T-cell (primary cell): ENCODE measurements around a stretch of chr12.

GRCh38 chr12:89756522-89756985 lies 47.9 kb upstream of the ATP2B1 start:
- PRO-cap, 7 experiments = peak in 1 of 7 experiments; most common minus-strand start chr12:89756837 (in 1)

DNA sequence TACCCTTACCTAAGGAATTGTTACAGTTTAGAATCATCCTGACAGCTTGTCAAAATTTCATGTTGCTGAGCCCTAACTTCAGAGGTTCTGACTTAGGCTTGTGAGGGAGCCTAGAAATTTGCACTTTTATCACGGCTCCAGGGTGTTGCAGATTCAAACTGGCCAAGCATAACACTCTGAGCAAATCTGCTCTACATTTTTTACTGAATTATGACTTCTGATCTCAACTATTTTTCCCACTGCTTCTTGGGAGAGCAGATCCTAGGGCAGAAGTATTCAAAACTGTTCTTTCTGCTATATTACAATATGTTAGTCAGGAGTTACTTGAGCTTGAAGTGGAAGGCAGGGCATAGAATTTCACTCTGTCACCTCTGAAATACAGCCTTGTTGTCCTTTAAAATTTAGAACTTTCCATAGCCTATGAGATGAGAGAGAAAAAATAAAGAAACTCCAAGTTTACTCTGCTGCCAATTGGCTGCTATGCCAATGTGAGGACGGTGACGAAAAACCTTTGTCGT lies 16.3 kb upstream of the KERA start:
- PRO-cap, 7 experiments = no peak in any of the 7 experiments

DNA sequence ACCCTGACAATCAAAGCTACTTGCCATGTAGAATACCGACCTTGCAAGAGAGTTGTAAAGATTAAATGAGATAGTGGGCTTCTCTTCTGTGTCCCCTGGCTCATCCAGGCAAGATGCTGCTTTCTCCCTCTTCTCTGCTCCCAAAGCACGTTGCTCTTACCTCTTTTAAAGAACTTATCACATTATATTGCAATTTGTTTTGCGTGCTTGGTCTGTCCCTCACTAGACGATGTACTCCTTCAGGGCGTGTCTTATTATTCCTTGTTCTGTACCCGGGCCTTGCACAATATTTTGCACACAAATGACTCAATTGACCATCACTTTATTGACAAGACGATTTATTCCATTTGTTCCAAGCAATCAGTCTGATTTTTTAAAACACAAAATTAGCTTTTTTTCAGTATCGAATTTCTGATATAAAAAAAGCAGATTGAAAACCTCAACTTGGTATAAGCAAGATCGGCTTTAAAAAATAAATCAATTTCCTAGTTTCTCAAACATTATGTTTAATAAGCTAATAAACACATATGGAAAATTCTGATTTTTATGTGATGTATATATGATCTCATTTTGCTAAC lies 3.2 kb downstream of the DCN start:
- PRO-cap, 7 experiments = no peak in any of the 7 experiments

DNA sequence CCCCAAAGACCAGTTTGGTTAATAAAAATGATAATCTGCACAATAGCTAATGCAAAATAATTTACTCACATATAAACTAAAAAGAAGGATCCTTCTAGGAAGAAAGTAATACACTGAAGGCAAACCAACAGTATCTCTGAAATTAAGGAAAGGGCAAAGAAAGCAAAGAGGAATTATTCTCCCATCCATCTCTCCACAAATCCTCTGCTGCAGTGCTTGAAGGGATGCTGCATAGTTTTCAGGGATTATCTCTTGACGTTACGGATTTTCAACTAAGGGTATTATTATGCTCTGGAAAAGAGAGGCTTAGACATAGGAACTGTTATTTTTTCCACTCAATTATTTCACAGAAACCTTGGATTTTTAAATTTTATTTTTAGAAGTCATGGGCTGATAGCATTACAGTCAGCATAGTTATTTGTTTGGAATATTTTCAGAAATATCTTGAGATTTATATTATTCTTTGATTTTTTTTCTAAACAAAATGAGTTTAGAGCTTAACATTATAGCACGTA lies 57.8 kb upstream of the DCN start:
- PRO-cap, 7 experiments = no peak in any of the 7 experiments

GRCh38 chr12:91633401-91634468 lies 451.1 kb upstream of the DCN start:
- PRO-cap, 7 experiments = no peak in any of the 7 experiments

DNA sequence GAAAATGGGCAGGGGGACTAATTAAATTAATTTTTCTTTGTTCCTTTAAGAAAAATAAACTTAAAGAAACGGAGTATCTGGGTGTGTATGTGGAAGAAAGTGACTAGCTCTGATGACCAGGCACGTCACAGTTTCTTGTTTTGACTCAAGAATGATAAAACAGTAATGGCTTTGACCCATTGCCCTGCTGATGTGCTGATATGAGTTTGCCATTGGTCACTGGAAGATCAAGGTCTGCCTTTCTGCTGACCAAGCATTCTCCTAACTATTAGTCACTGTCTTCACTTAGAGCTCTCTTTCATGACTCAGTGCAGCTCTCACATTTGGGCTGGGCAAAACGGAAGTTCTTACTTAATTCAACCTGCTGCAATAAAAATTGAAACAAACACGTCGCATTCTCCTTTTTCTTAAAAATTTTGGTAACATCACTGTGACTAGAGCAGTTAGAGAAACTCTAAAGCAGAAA lies 366.7 kb downstream of the BTG1 start:
- PRO-cap, 7 experiments = no peak in any of the 7 experiments

DNA sequence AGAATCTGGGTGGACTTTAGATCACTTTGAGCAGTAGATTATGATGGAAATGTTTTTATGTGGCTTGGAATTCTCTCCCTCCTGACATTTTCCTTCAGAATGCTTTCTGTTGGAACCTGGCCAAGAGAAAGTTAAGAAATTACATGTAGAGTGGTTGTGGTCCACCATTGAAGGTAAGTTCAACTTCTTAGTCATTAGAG lies 311.2 kb downstream of the BTG1 start:
- PRO-cap, 7 experiments = peak in 1 of 7 experiments; most common minus-strand start position 75 of the sequence (in 1)

- PRO-cap, 7 experiments = no peak in any of the 7 experiments
These were observed 290.9 kb downstream of the BTG1 start for GRCh38 chr12:91854787-91855180.

GRCh38 chr12:91978090-91978478 lies 167.6 kb downstream of the BTG1 start:
- PRO-cap, 7 experiments = peak in 4 of 7 experiments; most common plus-strand start chr12:91978375 (in 3); most common minus-strand start chr12:91978402 (in 3)

DNA sequence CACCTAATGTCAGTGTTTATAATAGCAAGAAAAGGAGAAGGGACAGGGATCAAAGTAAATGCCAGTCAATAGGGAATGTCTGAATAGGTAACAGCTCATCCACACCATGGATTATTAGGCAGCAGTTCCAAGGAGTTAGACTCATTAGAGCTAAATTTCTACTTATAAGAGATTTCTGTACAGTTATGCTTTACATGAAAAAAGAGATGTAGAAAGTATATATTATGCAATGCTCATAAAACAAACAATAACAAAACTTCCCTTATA lies 77.1 kb downstream of the BTG1 start:
- PRO-cap, 7 experiments = no peak in any of the 7 experiments

DNA sequence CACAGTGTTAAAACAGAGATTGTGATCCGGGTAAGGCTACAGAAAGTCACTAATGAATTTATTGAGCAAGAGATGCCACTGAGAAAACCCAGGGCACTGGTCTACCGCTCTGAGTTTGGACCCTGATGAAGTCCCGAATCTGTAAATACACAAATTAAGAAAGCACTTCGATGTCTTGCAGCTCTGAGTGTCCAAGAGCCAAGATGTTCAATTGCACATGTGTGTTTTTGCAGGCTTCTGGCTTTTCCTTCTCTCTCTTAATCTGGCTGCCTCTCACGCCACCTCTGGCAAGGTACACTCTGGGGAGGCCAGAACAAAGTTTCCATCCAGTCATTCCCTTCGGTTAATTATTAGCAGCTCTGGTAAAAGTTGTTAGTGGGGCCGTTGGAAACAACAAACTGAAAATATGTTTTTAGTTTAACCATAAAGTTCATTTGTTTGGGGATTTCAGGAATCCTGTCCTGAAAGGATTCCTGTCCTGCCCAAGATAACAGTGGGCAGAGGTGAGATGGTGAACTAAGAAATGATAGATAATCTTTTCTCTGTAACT lies 75.4 kb downstream of the BTG1 start:
- PRO-cap, 7 experiments = no peak in any of the 7 experiments

- PRO-cap, 7 experiments = no peak in any of the 7 experiments
These were observed 56.9 kb downstream of the BTG1 start for GRCh38 chr12:92088810-92089120.

GRCh38 chr12:92111981-92112644 lies 33.5 kb downstream of the BTG1 start:
- PRO-cap, 7 experiments = peak in 1 of 7 experiments; most common minus-strand start chr12:92112155 (in 1)

DNA sequence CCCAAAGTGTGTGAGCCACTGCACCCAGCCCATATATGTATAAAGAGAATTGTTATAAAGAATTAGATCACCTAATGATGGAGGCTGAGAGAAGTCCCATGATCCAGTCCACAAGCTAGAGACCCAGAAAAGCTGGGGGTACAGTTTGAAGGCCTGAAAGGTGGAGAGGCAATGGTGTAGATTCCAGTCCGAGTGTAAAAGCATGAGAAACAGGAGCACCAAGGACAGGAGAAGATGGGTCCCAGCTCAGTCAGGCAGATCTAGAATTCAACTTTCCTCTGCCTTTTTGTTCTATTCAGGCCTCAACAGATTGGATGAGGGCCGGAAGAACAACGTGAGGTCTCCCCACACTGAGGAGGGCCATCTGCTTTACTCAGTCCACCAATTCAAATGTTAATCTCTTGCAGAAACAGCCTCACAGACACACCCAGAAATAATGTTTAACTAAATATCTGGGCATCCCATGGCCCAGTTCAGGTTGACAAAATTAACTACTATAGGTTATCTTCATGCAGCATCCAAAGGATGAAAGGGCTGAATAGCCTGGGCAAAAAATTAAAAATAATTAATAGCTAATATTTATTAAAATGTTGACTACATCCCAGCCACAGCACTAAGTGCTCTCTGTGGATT lies 22.7 kb downstream of the BTG1 start:
- PRO-cap, 7 experiments = no peak in any of the 7 experiments

DNA sequence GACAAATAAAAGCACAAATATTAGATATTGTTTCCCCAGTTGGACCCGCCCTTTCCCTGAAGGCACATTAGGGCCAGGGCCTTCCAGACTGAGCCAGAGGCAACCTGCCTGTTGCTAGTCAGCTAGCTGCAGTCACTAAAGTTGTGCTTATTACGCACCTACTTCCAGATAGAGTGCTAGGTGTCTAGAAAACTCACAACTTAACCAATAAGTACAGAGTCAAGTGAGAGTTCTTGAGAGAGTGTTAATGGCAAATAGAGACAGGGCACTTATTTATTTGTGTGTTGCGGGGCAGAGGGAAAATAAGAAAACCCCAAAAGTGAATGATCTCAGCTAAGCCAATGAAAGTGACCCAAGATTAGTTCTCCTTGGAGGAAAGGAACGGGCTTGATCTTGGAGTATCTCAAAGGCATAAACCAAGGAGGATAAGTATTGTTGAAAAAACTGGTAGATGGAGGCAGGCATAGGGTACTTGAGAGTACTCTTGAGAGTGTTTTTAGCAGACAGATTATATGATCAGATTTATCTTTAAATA lies 3.1 kb upstream of the BTG1 start:
- PRO-cap, 7 experiments = no peak in any of the 7 experiments

DNA sequence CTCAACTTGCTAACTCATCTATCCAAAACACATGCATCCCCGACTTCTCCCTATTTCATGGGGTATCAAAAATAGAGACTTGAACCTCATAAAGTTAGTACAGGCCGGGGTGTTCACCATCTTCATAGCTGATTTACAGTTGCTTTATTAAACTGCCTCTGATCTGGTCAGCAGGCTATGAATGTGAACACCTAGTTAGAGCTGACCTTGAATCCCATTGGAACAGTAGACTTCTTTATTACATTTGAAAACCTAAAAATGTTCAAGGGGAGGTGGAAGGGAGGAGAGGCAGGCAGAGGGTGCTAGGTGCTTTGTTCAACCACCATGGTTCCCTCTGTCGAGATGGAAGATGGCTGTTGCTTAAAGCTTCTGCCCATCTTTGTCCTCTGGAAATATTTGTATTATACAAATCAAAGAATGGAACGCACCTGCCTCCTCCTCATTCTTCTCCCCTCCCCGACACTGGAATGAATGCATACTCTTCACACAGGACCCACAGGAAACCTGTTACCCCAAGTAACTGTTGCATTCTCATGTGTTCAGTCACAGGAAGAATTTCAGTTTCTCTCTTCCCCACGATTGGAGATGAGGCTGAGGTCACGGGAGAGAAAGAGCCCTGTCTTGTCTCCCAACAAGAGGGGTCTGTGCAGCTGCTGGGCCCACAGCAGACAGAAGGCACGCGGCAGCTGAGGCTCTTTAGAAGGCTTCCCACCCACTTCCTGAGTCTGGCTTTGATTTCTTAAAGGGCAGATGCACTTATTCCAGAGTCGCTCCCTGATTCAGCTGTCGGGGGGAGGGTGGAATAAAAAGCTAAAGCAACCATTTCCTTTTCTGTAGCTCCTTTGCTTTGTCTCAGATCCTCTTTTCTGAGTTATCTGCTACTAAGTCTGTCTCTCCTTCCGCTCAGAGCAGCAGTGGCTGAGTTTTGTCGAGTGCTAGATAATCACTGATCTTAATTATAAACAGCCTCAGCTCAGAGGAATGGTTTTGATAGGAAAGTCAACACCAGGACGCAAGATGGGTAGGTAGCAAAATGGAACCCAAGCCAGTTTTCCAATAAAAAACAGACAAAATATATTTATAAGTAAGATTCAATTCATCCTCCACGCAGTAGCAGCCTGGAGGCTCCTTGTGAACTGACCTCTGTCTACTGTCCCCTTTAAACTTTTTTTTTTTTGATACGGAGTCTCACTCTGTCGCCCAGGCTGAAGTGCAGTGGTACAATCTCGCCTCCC lies 217.9 kb upstream of the BTG1 start:
- PRO-cap, 7 experiments = peak in 4 of 7 experiments; most common plus-strand start position 584 of the sequence (in 3); most common minus-strand start position 698 of the sequence (in 2)

GRCh38 chr12:92469899-92470336 lies 232.9 kb upstream of the PLEKHG7 start:
- PRO-cap, 7 experiments = no peak in any of the 7 experiments

DNA sequence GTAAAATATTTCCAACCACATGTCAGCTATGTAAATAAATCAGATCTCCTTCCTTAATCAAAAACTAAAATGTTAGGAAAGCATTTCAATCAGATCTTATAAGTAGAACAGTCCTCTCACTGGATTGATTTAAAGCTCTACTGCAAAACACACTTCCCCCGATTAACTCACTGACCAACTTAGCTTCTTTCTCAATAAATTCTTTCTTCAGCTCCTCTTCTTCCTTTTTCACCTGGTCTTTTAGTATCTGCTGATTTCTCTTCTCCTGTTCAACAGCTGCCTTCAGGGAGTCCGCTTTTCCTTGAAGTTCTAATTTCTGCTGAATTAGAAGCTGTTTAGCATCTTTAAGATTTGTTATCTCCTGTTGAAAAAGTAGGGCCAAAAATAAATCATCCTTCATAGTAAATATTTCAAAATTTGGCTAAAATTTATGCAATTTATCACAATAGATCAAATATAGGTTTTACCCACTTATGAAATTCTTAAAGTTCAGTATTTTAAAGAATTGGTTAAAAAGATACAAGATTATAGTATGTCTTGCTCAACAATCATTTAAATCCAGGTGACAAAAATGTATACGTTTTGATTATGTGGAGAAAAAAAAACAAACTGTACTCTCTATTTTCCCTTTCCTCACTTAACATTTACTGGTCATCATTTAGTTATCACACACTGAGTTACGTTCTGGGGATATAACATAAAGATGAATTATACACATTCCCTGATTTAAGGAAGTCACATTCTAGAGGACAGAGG lies 76.3 kb downstream of the PLEKHG7 start:
- PRO-cap, 7 experiments = no peak in any of the 7 experiments

GRCh38 chr12:92780121-92780470 lies 77.3 kb downstream of the PLEKHG7 start:
- PRO-cap, 7 experiments = no peak in any of the 7 experiments

GRCh38 chr12:92802143-92802757 lies 99.5 kb downstream of the PLEKHG7 start:
- PRO-cap, 7 experiments = no peak in any of the 7 experiments